T-cell (primary cell): ENCODE measurements around the gene DNAH10.

GRCh38 chr12:123761798-123762590, at the start of gene DNAH10:
Gene DNAH10, plus strand, starts transcription at chr12:123762301.
- PRO-cap, 7 experiments: peak in 1 of 7 experiments; most common plus-strand start chr12:123761977 (in 1)

DNA sequence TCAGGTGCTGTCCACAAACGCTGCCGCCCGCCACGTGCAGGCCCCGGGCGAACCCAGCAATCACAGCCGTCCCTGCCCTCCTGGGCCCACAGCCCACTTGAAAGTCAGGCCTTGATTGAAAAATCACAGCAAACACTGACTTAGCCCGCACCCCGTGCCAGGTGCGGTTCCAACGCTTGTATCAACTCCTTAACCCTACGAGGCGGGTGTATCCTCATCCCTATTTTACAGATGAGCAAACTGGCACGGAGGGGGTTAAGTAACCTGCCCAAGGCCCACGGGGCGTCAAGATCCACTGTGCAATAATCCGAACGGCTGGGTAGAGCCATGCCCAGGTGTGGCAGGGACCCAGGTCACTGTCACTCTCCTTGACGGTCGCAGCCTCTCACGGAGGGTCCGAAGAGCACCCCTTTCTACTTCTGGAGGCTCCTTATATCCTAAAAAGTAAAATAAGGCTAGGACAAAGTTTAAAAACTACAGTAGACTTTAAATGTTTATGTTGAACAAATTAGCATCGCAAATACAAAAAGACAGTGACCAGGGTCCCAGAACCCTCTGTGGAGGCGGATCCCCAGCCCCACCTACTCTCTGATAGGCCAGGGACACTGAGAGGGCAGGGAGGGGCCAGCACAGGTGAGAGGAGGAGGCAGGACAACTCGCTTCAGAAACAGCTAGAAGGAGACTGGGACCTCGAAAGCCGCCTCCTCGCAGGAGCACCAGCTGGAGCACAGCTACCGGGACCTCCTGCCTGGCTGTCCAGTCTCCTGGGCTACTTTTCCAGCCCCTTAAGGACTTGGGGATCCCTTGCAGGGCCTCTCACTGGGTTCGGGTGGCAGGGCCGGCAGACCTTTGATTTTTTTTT, 788 bp downstream of the DNAH10 start:
- PRO-cap, 7 experiments: no peak in any of the 7 experiments

- PRO-cap, 7 experiments: no peak in any of the 7 experiments
Observed at GRCh38 chr12:123764777-123765049, 2.6 kb downstream of the DNAH10 start.

GRCh38 chr12:123861639-123862111, 99.6 kb downstream of the DNAH10 start:
- PRO-cap, 7 experiments: no peak in any of the 7 experiments

GRCh38 chr12:123938678-123939138, 33.9 kb downstream of the CCDC92 start:
- PRO-cap, 7 experiments: no peak in any of the 7 experiments

GRCh38 chr12:123941770-123942107, 30.9 kb downstream of the CCDC92 start:
- PRO-cap, 7 experiments: no peak in any of the 7 experiments

DNA sequence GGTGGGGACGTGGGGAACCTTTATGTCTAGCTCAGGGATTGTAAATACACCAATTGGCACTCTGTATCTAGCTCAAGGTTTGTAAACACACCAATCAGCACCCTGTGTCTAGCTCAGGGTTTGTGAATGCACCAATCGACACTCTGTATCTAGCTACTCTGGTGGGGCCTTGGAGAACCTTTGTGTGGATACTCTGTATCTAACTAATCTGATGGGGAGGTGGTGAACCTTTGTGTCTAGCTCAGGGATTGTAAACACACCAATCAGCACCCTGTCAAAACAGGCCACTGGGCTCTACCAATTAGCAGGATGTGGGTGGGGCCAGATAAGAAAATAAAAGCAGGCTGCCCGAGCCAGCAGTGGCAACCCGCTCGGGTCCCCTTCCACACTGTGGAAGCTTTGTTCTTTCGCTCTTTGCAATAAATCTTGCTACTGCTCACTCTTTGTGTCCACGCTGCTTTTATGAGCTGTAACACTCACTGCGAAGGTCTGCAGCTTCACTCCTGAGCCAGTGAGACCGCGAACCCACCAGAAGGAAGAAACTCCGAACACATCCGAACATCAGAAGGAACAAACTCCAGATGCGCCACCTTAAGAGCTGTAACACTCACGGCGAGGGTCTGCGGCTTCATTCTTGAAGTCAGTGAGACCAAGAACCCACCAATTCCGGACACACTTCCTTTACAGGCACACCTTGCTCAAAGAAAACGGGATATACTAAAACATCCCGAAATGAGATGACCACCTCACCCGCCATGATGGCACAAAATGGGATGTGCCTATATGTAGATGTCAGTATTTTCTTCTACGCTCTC, 25.0 kb downstream of the CCDC92 start:
- PRO-cap, 7 experiments: no peak in any of the 7 experiments

DNA sequence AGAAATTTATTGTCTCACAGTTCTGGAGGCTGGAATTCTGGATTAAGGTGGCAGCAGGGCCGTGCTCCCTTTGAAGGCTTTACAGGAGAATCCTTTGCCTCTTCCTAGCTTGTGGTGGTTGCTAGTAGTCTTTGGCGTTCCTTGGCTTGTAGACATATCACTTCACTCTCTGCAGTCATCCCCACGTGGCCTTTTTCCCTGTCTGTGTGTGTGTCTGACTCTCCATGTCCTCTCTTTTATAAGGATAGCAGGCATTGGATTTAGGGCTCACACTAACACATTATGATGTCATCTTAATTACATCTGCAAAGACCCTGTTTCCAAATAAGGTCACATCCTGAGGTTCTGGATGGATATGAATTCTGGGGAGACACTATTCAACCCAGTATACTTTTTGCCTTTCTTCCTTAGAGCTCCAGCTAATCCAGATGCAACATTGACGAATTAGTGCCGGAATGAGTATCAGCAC, 24.4 kb downstream of the ZNF664 start:
- PRO-cap, 7 experiments: no peak in any of the 7 experiments

- PRO-cap, 7 experiments: no peak in any of the 7 experiments
Observed at GRCh38 chr12:124036314-124036686, 63.3 kb downstream of the ZNF664 start.

GRCh38 chr12:124238675-124239420, 56.0 kb upstream of the RFLNA start:
- PRO-cap, 7 experiments: no peak in any of the 7 experiments

DNA sequence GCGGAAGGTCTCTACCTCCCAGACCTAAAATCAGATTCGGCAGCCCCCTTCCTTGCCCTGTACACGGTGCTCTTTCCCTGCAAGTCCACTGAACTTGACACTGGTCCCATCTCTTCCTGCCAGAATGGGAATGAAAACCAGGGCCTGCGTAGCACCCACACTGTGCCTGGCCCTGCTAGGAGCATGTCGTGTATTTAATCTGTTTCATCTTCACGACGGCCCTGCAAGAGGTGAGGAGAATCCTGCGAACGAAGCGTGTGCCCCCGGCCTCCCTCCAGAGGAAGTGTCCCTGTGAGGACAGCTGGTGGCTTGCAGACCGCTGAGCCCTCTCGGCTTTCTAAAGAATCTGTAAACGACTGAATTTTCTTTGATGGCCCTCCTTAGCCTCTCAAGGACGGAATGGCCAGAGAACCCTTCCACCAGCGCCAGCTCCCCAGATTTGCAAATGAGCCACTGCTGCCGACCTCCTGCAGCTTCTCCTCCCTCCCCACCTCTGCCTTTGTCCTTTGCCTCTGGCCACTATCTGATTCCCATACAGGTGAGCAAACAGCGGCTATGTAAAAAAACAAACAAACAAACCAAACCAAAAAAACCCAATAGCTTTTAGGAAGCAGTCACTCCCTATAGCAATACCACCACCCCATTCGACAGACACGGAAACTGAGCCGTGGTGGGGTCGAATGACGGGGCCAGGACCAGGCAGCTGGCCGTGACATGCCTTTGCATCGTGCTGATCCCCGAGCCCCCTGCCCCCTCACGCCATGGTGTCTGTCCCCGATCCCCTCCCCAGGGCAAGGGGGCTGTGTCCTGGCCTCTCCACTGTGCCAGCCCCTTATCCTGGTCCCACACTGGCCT, 23.4 kb downstream of the RFLNA start:
- PRO-cap, 7 experiments: no peak in any of the 7 experiments

GRCh38 chr12:124372863-124373378, 78.0 kb downstream of the RFLNA start:
- PRO-cap, 7 experiments: no peak in any of the 7 experiments

DNA sequence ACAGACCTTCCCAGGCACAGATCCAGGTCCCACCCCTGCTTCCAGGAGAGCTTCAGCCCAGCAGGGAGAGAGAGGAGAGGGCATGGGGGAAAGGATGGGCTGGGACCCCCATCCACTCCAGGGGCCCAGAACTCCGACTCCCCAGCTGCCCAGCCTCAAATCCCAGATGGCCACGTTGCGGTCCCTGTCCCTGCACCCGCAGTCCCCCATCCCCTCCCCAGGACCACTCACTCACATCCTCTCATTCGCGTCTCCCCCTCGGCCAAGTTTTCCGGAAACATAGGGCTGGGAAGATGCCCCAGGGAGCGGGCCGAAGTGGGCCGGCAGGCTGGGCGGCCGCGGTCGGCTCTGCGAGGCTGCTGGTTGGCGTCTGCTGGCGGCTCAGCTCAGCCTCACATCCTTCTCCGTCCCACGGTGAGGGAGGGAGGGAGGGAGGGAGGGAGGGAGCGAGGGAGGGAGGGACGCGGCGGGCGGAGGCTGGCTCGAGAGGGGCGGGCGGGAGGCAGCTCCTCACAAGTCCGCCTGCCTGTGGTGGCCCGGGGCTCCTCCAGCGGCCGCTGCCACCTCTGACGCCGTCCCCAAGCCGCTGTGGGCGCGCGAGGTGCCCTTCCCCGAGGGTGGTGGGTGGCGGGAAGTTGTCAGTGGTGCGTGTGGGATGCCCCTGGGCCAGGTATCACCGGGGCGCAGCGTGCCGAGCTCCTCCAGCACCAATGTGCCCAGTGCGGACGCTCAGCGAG, 93.7 kb downstream of the RFLNA start:
- PRO-cap, 7 experiments: peak in 2 of 7 experiments; most common plus-strand start position 513 of the sequence (in 1); most common minus-strand start position 590 of the sequence (in 2)

- PRO-cap, 7 experiments: peak in 1 of 7 experiments; most common plus-strand start chr12:124389444 (in 1); most common minus-strand start chr12:124389365 (in 1)
Observed at GRCh38 chr12:124389187-124390297, 94.6 kb downstream of the RFLNA start.

DNA sequence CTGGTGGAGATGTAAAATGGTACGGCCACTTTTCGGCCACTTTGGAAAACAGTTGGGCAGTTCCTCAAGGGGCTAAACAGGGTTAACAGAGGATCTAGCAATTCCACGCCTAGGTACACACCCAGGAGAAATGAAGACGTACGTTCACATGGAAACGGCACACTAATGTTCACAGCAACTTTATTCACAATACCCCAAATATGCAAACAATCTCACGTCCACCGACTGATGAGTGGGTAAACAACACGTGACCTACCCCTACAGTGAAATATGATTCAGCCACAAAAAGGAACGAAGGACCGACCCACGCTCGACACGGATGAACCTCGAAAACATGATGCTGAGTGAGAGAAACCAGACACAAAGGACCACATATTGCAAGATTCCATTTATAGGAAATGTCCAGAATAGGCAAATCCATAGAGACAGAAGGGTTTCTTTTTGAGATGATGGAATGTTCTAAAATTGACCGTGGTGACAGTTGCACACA, 112.7 kb downstream of the NCOR2 start:
- PRO-cap, 7 experiments: peak in 1 of 7 experiments; most common plus-strand start position 294 of the sequence (in 1)

DNA sequence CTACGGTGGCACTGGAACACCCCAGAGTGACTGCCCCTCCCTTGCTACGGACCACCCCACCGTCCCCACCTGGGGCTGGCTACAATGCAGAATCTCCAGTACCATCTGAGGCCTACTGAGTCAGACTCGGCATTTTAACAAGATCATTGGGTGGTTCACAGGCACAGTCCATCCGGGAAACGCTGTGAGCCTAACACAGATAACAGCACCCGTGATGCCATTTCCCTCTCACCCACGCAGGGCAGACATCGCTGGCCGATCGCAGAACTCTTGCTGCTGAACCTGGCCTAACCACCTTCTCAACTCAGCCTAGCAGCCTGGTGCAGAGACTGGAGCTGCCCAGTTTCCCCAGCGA, 83.4 kb downstream of the NCOR2 start:
- PRO-cap, 7 experiments: no peak in any of the 7 experiments

GRCh38 chr12:124492803-124493353, 74.5 kb downstream of the NCOR2 start:
- PRO-cap, 7 experiments: no peak in any of the 7 experiments

- PRO-cap, 7 experiments: peak in 1 of 7 experiments; most common minus-strand start chr12:124524837 (in 1)
Observed at GRCh38 chr12:124524145-124525391, 42.8 kb downstream of the NCOR2 start.

GRCh38 chr12:124548632-124549499, 18.5 kb downstream of the NCOR2 start:
- PRO-cap, 7 experiments: no peak in any of the 7 experiments

- PRO-cap, 7 experiments: no peak in any of the 7 experiments
Observed at GRCh38 chr12:124551354-124552100, 15.9 kb downstream of the NCOR2 start.